Hair follicle dermal papilla cell (primary cell): ENCODE results near the gene LHFPL4.

GRCh38 chr3:9154056-9154647 is 95.3 kb downstream of the SRGAP3 start:
- CAGE, long polyA plus RNA: no peak

- CAGE, long polyA plus RNA: no peak
These were observed 449 bp upstream of the SRGAP3 start for GRCh38 chr3:9249869-9250320.

- CAGE, long polyA plus RNA: no peak
These were observed 46.0 kb upstream of the THUMPD3 start for GRCh38 chr3:9316670-9317469.

DNA sequence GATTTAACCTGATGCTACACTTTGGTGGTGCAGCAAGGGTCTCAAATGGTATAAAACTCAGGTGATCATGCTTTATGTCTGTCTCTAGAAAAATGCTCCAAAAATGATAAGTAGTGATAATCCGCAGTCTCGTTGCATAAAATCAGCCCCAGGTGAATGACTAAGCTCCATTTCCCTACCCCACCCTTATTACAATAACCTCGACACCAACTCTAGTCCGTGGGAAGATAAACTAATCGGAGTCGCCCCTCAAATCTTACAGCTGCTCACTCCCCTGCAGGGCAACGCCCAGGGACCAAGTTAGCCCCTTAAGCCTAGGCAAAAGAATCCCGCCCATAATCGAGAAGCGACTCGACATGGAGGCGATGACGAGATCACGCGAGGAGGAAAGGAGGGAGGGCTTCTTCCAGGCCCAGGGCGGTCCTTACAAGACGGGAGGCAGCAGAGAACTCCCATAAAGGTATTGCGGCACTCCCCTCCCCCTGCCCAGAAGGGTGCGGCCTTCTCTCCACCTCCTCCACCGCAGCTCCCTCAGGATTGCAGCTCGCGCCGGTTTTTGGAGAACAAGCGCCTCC is 1.4 kb upstream of the SETD5 start:
- CAGE, long polyA plus RNA: no peak

- CAGE, long polyA plus RNA: no peak
These were observed 5.2 kb downstream of the SETD5 start for GRCh38 chr3:9402408-9403146.

GRCh38 chr3:9553603-9554227 is at the start of gene LHFPL4:
LHFPL4 (minus strand) TSS chr3:9553822.
- CAGE, long polyA plus RNA: no peak

DNA sequence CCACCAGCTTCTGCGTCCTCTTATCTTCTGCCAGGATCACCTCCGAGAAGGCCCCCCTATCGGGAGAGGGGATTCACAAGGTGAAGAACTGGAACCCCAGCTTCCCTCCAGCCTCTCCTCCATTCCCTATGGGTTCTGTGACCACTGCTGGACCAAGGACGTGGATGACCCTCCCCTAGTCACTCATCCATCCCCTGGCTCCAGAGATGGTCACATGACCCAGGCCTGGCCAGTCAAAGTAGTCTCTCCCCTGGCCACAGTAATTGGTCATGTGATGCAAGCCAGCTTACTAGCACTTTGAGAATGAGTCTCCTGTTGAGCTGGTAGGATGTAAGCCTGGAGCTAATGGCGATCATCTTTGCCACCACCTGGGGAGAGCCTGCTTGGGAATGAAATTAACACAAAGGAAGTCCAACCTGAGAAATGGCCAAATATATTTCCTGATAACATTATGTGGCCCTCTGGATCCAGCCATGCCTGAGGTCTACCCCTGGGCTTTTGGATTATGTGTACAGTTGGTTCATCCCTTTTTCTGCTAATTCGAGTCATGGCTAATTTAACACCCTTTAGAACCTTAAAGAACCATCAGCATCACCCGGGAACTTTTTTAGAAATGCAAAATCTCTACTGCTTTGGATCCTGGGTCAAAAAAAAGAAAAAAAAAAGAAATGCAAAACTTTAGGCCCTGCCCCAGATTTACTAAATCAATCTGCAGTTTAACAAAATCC is 3.7 kb downstream of the CAMK1 start:
- CAGE, long polyA plus RNA: no peak

- CAGE, long polyA plus RNA: no peak
These were observed 3.5 kb upstream of the TTLL3 start for GRCh38 chr3:9806235-9807198.

DNA sequence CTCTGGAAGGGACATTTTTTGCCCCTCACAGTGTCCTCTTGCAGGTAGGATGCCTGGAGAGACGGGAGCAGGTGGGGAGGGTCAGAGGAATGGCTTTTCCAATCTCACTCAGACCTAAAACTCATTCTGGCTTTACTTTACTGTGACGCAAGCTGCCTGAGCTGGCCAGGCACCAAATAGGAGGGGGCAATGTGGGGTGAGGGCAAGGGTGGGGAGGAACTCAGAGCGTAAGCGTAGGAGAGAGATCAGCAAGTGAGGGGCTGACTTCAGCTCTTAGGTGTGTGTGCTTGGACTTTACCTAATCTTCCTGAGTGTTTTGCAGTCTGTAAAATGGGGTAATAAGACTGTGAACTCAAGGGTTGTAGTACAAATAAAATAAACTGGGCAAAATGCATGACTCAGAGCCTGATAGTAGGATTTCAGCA is 3.8 kb upstream of the IL17RE start:
- CAGE, long polyA plus RNA: no peak

GRCh38 chr3:9915515-9916324 is 1.2 kb upstream of the IL17RC start:
- CAGE, long polyA plus RNA: no peak

GRCh38 chr3:10228594-10228929 is 19.7 kb upstream of the TATDN2 start:
- CAGE, long polyA plus RNA: no peak

GRCh38 chr3:10303553-10304564 is 11.1 kb upstream of the GHRL start:
- CAGE, long polyA plus RNA: no peak

GRCh38 chr3:10311822-10312473 is 9.0 kb downstream of the SEC13 start:
- CAGE, long polyA plus RNA: no peak

DNA sequence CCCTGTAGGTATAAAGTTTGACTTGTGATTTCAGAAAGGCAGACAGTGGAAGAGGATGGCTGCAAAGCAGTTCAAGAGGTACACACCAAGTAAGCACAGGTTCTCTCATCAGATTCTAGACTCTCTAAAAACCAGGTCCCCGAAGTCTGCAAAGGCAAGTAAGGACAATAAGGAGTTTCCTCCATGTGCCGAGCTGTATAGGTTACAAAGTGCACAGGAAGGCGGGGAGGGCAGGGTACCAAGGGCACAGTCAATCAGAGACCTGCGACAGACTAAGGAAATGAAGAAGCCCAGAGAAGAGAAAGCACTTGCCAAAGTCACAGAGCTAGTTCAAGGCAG is 1.8 kb downstream of the SEC13 start:
- CAGE, long polyA plus RNA: no peak

DNA sequence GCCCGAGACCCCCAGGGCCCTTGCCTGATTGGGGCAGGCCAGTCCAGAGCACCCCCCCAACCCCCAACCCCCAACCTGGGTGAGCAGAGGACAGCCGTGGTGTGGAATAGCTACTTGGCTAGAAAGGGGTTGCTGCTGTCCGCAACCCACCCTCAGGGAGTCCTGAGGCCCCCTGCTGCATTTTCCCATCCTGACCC is 976 bp downstream of the ATP2B2 start:
- CAGE, long polyA plus RNA: no peak

DNA sequence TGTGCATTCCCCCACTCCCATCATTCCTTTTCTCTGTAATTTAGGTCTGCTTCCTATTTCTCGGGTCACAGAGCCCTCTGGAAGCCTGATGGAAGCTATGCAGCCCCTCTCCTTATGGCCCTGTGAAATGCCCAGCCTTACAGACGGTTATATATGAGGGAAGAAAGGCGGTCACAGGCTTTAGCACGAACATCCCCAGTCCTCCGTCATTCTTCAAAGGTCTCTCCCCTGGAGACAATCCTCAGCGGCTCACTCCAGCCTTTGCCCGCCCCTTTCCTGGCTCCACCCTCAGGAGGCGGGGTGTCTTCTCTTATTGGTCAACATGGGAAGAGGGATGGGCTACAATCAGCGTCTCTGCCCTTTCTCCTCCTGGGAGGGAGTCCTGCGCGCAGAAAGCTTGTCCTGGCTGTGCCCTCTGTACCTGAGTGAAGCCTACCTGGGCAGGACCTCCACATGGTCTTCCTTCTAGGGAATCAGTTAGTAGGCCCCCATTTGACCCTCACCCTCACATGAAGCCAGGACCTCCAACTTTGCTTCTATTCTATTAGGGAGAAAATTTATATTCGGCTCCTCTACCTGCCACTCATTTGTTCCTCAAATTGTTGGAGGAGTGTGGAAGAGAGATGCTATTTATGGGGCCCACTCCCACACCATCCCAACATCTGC is 113.0 kb upstream of the SLC6A11 start:
- CAGE, long polyA plus RNA: no peak

DNA sequence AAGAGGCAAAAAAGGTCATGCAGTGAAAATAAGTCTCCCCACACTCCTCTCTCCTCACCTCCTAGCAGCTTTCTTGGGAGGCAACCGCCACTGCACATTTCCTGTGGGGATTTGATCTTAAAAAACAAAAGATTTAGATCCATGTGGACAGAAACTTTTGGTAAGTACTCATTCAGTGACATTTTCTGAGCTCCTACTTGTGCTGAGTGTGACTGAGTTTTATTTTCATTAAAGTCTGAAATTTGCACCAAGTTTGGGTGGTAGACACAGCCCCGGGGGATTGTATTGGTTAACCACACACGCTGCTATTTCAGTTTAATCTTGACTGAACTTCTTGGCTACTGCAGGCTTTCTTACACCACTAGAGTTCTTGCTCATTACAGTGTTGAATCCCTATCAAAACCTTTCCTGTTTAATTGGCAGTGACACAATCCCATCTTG is 16.4 kb downstream of the ATG7 start:
- CAGE, long polyA plus RNA: no peak

DNA sequence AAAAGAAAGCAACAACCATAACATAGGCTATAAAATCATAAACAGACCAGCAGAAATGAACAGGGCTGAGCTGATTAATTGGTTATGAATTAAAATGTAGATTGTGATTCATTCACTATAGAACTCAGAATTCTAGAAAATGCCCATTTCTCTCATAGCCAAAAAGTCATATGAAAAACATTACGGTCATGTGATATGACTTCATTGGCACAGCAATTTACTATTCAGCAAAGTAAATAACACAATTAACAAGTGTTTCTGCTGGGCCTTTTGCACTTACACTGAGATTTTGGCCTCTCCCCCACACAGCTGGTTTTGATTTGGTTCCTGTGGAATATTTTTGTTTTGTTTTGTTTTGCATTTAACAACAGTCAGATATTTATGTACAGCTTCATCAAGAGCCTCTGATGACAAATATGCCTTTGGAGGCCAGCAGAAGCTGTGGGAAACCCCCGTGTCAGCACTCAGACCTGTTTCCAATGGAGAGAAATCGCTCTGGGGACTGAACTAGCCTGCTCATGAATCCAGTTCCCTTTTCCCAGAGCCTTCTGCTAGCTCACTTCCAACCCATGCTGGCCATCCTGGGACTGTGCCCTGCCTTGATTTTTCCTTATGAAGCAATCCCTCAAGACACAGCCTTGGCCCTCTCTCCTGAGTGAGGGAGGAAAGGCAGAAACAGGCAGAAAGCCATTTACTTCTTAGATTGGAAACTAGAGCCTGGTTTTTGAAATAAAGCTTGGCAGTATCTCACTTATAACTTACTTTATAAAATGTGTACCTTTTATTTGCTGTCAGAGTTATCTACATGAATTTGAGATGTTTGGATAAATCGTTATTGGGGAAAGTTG is 161.9 kb downstream of the ATG7 start:
- CAGE, long polyA plus RNA: no peak

DNA sequence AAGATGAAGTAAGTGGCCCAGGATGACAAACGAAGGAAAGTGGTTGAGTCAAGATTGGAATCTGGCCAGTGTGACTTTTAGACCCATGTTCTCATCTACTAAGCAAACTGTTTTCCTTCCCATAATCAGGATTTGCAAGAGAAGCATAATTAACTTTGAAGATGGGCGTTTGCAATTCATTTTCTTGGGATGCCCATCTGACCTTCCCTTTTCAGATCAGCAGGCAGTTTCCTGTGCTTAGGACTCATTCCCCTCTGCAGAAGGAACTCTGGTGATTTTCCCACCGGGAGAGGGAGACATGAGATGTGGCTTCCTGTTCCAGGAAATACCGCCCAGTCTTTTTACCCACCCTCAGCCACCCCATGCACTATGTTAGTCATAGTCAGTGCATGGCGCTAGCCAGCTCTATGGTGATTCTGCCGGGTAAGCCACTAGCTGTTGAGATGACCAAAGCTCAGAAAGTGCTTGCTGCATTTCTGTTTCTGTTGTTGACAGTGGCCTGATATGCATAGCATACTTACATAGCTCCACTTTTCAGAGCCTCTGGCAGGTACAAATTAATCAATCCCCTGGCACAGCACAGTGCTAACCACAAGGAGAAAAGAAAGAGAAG is 129.4 kb downstream of the VGLL4 start:
- CAGE, long polyA plus RNA: no peak

- CAGE, long polyA plus RNA: no peak
These were observed 72.8 kb downstream of the VGLL4 start for GRCh38 chr3:11570825-11571491.